Measurements from ENCODE around the gene TPRX2.

GRCh38 chr19:47418478-47419296 lies 640 bp downstream of the MEIS3 start:
- PRO-cap, result no peak
- RAMPAGE, long total RNA, 3 experiments, result no peak in any of the 3 experiments

GRCh38 chr19:47485136-47485790 lies 1.2 kb upstream of the KPTN start:
- PRO-cap, result no peak
- RAMPAGE, long total RNA, 3 experiments, result no peak in any of the 3 experiments

- PRO-cap, result no peak
- RAMPAGE, long total RNA, 3 experiments, result no peak in any of the 3 experiments
These were observed 8.1 kb upstream of the KPTN start for GRCh38 chr19:47491938-47492693.

GRCh38 chr19:47494504-47495311 lies 10.7 kb upstream of the KPTN start:
- PRO-cap, result no peak
- RAMPAGE, long total RNA, 3 experiments, result no peak in any of the 3 experiments

DNA sequence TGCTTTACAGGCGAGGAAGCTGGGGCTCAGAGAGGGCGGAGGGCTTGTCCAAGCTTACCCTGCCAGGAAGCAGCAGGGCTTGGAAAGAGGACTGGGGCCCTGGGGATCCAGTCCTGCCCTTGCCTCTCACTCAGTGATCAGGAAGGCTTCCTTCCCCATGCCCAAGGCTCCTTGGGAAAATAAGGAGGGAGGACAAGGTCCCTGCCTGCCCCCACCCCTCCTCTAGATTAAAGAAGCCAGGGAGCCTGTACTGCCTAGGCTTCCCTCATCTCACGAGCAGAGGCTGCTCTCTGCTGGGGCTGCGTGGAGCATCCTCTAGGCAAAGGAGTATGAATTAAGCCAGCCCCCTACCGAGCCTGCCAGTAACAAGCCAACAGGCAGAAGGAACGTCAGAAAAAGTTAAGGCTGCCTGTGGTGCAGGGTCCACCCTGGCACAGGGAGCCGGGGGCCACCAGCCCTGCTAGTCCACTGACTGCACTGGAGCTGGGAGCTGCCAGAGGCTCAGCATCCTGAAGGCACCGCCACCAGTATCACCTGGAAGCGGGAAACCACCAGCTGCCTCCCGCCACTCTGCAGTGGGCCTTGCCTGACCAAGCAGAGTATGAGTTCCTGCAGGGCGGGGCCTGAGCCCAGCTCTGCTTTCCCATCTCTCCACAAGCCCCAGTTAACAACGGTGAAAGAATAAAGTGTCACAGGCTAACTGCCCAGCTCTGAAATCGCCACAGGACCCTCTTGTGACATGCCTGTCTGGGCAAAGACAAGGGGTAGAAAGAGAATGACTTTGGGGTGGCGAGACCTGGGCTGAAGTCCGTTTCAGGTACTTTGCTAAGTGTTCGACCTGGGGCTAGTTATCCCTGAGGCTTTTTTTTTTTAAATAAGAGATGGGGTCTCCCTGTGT lies 6.8 kb downstream of the NAPA start:
- PRO-cap, result no peak
- RAMPAGE, long total RNA, 3 experiments, result no peak in any of the 3 experiments

DNA sequence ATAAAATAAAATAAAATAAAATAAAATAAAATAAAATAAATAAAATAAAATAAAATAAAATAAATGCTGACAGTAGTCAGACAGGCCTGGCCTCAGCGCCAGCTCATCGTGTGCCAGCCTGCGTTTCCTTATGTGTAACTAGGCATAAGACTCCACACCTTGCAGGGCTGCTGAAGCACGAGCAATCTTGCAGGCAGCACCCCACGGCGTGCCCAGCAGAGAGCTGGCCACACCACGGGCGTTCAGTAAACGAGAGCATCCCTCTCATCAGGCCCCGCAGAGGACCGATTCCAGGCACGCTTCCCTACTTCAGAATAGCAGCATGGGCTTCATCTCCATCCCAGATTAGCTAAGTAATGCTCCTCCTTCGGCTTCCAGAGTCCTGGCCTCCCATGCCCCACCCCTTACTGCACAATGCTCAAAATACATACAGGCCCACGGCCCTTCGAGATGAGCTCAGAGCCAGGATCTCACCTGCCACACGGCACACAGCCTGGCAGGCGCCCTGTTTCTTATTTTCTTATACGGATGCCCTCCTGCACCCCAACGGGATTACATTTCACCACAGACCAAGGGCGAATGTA lies 5.5 kb downstream of the NAPA start:
- PRO-cap, result no peak
- RAMPAGE, long total RNA, 3 experiments, result no peak in any of the 3 experiments

DNA sequence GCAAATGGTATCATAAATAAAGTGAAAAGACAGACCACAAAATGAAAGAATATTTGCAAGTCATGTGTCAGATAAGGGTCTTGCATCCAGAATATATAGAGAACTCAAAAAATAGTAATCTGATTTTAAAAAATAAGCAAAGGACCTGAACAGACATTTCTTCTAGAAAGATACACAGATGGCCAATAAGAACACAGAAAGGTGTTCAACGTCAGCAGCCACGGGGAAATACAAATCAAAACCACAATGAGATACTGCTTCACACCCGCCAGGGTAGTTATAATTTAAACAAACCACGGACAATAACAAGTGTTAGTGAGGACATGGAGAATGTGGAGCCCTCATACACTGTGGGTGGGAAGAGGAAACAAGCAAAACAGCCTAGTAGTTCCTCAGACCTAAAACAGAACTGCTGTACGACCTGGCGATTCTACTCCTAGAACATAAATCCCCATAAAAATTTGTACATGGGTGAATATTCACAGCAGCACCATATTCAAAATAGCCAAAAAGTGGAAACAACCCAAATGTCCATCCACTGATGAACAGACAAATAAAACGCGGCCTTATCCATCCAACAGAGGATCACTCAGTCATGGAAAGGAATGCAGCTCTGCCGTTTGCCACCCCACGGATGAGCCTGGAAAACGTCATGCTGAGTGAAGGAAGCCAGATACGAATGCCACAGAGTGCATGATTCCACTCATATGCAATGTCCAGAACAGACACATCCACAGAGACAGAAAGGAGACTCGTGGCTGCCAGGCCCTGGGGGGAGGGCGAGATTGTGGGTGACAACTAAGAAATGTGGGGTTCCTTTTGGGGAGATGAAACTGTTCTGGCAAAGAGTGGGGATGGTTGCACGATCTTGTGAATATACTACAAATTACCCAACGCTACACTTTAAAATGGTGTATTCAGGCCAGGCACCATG lies 26.9 kb upstream of the NAPA start:
- PRO-cap, result no peak
- RAMPAGE, long total RNA, 3 experiments, result no peak in any of the 3 experiments

DNA sequence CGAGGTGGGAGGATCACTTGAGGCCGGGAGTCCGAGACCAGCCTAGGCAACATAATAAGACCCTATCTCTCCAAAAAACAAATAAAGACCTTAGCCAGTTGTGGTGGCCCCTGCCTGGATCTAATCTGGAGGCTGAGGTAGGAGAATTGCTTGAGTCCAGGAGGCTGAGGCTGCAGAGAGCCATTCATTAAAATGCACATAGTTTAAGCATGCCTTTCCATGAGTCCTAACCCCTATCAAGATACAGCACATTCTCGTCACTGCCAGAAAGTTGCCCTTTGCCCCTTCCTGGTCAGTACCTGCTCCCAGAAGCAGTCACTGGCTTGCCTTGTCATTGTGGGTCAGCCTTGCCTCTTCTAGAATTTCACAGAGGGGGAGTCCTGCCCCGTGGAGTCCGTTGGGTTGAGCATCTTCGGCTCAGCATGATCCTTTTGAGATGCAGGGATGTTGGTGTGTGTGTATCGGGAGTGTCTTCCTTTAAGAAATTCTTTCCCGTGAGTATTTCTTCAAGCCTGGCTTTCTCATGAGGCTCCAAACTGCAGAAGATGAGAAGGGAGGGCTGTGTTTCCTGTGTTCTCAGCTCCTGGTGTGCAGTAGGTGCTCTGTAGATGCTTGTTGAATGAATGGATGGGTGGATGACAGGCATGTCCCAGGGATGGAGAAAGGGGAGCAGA lies 10.9 kb downstream of the BICRA start:
- PRO-cap, result no peak
- RAMPAGE, long total RNA, 3 experiments, result no peak in any of the 3 experiments

- PRO-cap, result no peak
- RAMPAGE, long total RNA, 3 experiments, result no peak in any of the 3 experiments
These were observed 11.4 kb upstream of the EHD2 start for GRCh38 chr19:47701703-47702378.

DNA sequence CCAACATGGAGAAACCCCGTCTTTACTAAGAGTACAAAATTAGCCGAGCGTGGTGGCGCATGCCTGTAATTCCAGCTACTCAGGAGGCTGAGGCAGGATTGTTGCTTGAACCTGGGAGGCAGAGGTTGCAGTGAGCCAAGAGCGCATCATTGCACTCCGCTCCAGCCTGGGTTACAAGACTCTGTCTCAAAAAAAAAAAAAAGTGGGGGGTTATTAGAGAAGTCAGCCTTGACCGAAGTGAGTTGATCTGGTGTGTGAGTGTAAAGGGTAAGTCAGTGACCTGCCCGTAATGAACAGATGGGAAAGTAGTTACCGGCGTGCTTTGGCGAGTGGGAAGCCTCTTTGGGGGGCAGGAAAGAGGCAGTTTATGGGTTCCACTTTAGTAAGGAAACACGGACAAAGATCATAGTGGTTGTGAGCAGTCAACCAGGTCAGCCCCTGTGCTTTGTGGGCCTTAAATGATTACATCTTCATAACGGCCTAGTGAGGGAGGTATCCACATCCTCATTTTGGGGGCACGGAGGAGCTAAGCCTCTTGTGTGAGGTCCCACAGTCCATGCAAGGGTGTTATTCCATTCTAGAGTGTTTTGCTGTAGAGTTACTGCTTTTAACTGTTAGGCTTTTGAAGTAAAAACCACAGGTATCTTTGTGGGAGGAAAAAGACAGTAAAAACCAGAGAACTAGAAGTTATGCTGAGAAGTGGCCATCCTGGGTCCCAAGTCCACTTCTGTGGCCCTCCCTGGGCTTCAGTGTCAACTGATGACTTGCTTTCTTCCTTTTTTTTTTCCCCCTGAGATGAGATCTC lies 3.8 kb downstream of the NOP53 start:
- PRO-cap, result no peak
- RAMPAGE, long total RNA, 3 experiments, result start-site peak on the plus strand in 1 of 3 experiments, centred at position 72 of the sequence, 8 reads per replicate

GRCh38 chr19:47858786-47859438 lies at the start of gene TPRX2:
TSS of gene TPRX2 (plus strand) at chr19:47859235.
- PRO-cap, result no peak
- RAMPAGE, long total RNA, 3 experiments, result no peak in any of the 3 experiments

GRCh38 chr19:47865188-47865670 lies 6.2 kb downstream of the TPRX2 start:
- PRO-cap, result no peak
- RAMPAGE, long total RNA, 3 experiments, result no peak in any of the 3 experiments

- PRO-cap, result no peak
- RAMPAGE, long total RNA, 3 experiments, result no peak in any of the 3 experiments
These were observed 12.0 kb downstream of the CABP5 start for GRCh38 chr19:48031928-48032290.

- PRO-cap, result no peak
- RAMPAGE, long total RNA, 3 experiments, result no peak in any of the 3 experiments
These were observed 16.2 kb downstream of the LIG1 start for GRCh38 chr19:48153761-48154460.

- PRO-cap, result no peak
- RAMPAGE, long total RNA, 3 experiments, result no peak in any of the 3 experiments
These were observed 40.9 kb downstream of the ZSWIM9 start for GRCh38 chr19:48211244-48211944.

- PRO-cap, result unidirectional peak, plus-strand start at chr19:48363321; unidirectional peak, plus-strand start at chr19:48363421
- RAMPAGE, long total RNA, 3 experiments, result no peak in any of the 3 experiments
These were observed 565 bp downstream of the TMEM143 start for GRCh38 chr19:48362990-48363759.

DNA sequence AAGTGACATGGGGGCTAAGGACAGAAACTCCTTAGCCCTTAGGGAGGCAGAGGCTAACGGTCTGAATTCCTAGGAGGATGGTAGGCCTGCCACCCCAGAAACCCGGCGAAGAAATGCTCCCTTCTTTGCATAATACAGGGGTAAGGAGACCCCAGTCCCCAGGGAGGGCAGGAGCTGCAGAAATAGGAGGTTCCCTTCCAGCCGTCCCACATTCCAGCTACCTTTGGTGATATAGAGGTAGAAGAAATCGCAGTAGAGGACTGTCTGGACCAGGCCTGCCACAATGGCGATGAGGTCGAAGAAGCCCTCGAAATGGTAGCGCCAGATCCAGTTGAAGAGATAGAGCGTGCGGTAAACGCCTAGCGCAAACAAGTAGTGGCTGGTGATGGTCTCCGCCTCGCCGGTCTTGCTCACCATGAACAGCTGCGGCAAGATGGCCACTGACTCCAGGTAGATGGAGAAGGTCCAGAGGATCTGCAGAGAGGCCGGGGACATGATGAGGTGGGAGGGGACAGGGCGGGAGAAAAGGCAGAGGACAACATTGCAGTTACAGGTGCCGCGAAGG lies 7.3 kb downstream of the KDELR1 start:
- PRO-cap, result no peak
- RAMPAGE, long total RNA, 3 experiments, result no peak in any of the 3 experiments

DNA sequence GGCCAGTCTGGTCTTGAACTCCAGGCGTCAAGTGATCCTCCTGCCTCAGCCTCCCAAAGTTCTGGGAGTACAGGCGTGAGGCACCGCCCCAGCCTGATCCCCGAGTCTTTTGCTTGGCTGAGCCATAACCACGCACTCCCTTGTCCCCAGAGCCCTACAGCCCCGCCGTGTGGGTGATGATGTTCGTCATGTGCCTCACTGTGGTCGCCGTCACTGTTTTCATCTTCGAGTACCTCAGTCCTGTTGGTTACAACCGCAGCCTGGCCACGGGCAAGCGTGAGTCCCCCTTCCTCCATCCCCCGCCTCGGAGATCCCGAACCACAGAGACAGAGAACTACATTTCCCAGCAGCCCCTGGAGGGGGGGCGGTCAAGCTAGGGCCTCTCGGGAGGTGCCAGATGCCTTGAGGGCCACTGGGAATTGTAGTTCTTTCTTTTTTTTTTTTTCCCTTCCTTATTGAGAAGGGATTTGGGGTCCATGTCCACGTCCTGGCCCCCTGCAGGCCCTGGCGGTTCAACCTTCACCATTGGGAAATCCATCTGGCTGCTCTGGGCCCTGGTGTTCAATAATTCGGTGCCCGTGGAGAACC lies 25.7 kb downstream of the GRIN2D start:
- PRO-cap, result no peak
- RAMPAGE, long total RNA, 3 experiments, result no peak in any of the 3 experiments

- PRO-cap, result no peak
- RAMPAGE, long total RNA, 3 experiments, result no peak in any of the 3 experiments
These were observed 866 bp upstream of the GRWD1 start for GRCh38 chr19:48444635-48445599.

- PRO-cap, result no peak
- RAMPAGE, long total RNA, 3 experiments, result no peak in any of the 3 experiments
These were observed 514 bp upstream of the LMTK3 start for GRCh38 chr19:48511942-48512755.